Tibial nerve (tissue), 3 donors: ENCODE measurements around the genes OR10J1, FCRL6 and KCNJ10.

DNA sequence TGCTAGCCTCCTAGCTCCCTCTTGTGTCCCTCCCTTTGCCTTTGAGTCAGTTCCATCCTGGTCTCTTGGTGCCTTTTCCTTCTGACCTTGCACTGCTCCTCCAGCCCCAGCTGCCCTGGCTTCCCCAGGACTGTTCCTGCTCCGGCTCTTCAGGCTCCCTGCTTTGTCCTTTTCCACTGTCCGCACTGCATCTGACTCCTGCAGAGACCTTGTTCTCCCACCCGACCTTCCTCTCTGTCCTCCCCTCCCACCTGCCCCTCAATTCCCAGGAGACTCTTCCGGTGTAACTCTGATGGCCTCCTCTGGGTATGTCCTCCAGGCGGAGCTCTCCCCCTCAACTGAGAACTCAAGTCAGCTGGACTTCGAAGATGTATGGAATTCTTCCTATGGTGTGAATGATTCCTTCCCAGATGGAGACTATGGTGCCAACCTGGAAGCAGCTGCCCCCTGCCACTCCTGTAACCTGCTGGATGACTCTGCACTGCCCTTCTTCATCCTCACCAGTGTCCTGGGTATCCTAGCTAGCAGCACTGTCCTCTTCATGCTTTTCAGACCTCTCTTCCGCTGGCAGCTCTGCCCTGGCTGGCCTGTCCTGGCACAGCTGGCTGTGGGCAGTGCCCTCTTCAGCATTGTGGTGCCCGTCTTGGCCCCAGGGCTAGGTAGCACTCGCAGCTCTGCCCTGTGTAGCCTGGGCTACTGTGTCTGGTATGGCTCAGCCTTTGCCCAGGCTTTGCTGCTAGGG lies 638 bp downstream of the ACKR1 start:
- PRO-cap: no peak
- RAMPAGE, long total RNA, 3 experiments: no peak in any of the 3 experiments

DNA sequence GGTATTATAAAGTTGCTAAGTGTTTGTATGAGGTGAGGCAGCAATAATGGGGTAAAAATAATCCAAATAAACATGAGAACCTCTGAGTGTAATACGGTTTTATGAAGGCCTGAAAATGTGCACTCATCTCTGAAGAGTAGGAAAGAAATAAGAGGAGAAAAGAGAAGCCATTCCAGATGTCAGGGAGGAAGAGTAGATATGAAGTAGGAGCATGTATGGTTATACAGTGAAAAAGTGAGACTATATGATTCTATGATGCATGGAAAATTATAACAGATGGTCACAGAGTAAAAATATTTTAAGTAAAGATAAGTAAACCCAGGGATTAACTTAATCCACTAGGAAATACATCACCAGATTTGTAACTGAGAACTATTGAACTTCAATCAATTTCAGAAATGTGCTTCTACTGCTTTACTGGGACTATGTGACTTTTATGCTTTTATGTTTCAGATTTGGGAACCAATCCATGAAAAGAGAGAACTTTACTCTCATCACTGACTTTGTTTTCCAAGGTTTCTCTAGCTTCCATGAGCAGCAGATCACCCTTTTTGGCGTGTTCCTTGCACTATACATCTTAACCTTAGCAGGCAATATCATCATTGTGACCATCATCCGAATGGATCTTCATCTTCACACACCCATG lies at the start of gene OR10J1:
OR10J1 (plus strand) TSS at position 400 of the 646 bp plus-strand sequence.
- PRO-cap: no peak
- RAMPAGE, long total RNA, 3 experiments: no peak in any of the 3 experiments

DNA sequence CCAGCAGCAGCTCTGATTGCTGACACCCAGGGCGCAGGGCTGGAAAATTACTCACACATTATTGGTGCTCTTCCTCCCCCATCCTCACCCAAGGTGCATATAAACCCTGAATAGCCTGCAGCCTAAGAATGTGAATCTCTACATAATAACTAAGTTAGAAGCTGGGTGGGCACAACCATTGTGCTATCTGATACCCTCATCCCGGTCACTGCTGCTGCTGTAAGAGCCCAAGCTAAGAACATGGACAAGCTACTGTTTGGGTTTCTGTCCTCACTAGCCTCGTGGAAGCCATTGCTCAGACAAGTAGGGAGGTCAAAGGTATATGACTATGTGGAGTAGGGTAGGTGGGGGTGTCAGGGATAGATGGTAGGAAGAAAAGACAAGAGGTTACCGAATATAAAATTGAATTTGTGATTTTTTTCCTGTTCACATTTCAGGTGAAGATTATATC lies 21.3 kb upstream of the OR10J5 start:
- PRO-cap: no peak
- RAMPAGE, long total RNA, 3 experiments: no peak in any of the 3 experiments

- PRO-cap: no peak
- RAMPAGE, long total RNA, 3 experiments: no peak in any of the 3 experiments
Observed at GRCh38 chr1:159581218-159581753, 6.3 kb upstream of the APCS start.

DNA sequence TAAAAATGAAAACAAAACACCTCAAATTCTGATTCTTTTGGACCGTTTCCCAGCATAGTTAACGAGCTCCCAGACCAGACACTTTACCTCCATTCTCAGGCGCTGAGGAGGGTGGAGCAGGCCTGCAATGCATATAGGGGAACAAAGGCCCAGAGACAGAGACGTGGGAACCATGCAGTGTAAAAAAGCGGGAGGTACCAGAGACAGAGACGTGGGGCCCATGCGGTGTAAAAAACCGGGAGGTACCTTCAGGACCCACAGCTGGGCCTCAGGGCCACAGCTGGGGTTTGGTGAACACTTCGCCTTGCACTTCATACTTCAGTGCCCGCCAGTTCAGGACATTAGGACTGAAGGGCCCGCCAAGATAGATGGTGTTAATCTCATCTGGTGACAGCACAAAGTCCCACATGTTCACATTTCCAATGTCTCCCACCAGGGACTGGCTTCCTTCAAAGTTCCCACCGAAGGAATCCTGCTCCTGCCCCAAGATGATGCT lies 1.1 kb downstream of the CRP start:
- PRO-cap: no peak
- RAMPAGE, long total RNA, 3 experiments: no peak in any of the 3 experiments

GRCh38 chr1:159751769-159752333 lies 28.9 kb upstream of the DUSP23 start:
- PRO-cap: no peak
- RAMPAGE, long total RNA, 3 experiments: no peak in any of the 3 experiments

GRCh38 chr1:159752334-159752613 lies 28.5 kb upstream of the DUSP23 start:
- PRO-cap: no peak
- RAMPAGE, long total RNA, 3 experiments: no peak in any of the 3 experiments

DNA sequence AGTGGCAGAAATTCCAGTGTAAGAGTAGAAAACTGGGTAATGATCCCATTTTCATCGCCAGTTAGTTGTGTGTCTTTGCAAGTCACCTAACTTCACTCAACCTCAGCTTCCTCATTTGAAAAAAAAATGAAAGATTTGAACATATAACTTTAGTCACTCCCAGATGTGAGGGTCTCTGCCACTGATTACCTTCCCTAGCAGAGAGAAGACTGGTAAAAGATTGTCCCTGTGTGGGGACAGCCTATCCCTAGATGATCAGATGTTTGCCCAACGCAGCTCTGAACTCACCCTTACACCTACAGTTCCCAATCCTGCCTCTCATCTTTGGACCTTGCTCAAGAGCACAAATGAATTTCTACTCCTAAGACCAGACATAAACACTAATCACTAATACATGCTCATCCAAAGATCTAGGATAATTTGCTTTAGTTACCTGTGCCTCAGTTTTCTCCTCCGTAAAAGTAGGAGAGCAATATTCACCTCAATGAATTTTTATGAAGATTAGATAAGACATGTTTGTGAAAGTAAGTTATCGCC lies 25.2 kb upstream of the DUSP23 start:
- PRO-cap: no peak
- RAMPAGE, long total RNA, 3 experiments: no peak in any of the 3 experiments

GRCh38 chr1:159790247-159790586 lies 9.5 kb downstream of the DUSP23 start:
- PRO-cap: no peak
- RAMPAGE, long total RNA, 3 experiments: no peak in any of the 3 experiments

GRCh38 chr1:159802217-159802655 lies at the start of gene FCRL6:
FCRL6 (plus strand) TSS chr1:159802360.
- PRO-cap: no peak
- RAMPAGE, long total RNA, 3 experiments: no peak in any of the 3 experiments

DNA sequence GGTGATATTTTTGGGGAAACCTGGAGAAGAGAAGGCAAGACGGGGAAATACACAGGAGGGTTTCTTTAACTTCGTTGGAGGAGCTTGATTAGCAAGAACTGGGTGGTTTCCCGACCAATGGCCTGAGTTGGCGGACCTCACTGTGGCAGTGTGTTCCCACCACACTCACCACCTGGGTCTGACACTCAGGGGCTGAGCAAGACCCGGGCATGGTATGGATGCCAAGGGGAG lies 3.7 kb downstream of the TAGLN2 start:
- PRO-cap: no peak
- RAMPAGE, long total RNA, 3 experiments: no peak in any of the 3 experiments

GRCh38 chr1:159924212-159924904 lies 949 bp downstream of the TAGLN2 start:
- PRO-cap: bidirectional peak, plus-strand start at chr1:159924800, minus-strand start at chr1:159924610
- RAMPAGE, long total RNA, 3 experiments: start-site peak on the minus strand in 2 of 3 experiments, at chr1:159924552-159924647 at its widest, 19 to 43 reads per replicate

GRCh38 chr1:160069980-160070768 lies at the start of gene KCNJ10:
KCNJ10 (minus strand) TSS chr1:160070160.
- PRO-cap: unidirectional peak, plus-strand start at chr1:160070665
- RAMPAGE, long total RNA, 3 experiments: no peak in any of the 3 experiments

DNA sequence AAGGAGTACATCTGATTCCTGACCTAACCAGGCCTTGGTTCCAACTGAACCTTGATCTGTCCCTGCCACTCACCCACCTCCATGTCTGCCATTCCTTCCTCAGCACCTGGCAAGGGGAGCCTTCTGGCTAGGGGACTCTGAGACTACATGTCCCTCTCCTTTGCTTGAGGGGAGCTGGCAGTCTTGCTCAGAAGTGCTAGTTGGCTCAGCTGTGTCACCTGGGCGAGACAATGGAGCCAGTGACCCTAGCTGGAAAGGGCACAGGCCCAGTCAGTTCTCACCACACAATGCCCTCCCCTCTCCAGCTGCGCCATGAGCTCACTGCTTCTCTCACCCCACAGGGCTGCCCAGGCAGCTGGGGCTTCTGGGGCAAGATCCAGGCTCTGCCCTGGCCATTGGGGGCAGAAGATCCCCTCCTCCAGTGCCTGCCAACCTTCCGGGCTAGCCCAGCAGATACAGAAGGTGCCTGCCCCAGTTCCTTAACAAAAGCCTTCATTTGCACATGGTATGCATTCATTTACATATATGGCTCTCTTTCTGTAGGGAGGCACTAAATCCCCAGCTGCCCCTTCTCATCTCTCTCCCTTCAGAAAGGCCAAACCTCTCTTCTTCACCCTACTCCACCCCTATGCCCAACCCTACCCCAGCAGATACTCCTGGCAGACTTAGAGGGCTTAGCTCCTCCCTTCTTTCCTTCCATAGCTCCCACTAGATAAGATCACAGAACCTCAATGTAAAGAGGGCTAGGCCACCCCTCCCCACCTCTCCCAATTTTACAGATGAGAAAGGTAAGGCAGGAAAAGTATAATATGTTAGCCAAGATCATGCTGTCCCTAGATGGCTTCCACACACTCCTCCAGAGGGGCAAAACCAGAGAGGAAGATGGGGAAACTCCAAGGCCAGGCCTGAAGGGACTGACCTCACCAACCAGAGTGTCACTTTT lies 2.6 kb downstream of the IGSF8 start:
- PRO-cap: no peak
- RAMPAGE, long total RNA, 3 experiments: no peak in any of the 3 experiments

- PRO-cap: no peak
- RAMPAGE, long total RNA, 3 experiments: no peak in any of the 3 experiments
Observed at GRCh38 chr1:160141287-160141954, 10.0 kb upstream of the ATP1A4 start.

GRCh38 chr1:160143686-160143978 lies 7.8 kb upstream of the ATP1A4 start:
- PRO-cap: no peak
- RAMPAGE, long total RNA, 3 experiments: no peak in any of the 3 experiments

GRCh38 chr1:160206404-160206899 lies 1.3 kb downstream of the PEA15 start:
- PRO-cap: no peak
- RAMPAGE, long total RNA, 3 experiments: no peak in any of the 3 experiments

DNA sequence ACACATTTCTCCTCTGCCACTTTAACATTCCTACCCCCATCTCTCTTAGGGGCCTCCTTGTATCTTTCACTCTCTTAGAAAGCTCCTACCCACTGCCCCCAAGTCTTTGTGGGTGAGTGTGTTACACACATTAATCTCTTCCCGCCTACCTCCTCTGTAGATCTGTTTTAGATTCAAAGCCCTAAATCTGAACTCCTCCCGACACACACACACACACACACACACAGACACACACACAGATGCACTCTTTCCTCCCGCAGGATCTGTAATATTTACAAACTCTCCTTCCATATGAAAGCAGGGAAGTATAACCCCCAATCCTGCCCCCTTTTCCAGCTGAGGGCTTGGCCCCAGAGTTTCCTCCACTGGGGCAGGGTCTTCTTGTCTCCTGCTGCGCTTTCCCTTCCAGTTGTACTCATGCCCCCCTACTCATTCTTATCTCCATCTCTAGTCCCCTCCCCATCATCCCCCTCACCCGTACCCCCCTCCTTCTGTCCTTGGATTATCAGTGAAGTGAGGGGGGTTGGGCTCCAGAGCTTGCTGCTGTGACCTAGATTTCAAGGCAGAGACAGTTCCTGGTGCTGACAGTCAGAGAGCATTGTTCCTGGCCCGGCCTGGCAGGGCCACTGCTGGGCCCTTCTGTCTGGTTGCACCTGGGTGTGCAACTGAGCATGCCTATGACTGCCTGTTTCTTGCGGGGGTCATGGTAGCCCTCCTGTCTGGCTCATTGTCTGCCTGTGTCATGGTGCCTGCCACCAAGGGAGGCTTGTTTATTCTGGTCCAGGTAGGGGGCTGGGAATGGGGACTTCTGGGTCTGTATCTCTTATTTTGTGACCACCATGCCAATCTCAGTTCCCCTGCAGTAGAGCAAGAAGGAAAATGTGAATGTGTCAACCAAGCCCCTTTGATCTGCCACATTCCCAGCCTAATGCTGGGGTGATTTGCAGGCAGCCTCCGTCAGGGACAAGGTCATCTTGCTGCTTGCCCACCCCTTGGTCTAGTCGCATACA lies 4.4 kb downstream of the PEA15 start:
- PRO-cap: no peak
- RAMPAGE, long total RNA, 3 experiments: no peak in any of the 3 experiments

- PRO-cap: no peak
- RAMPAGE, long total RNA, 3 experiments: no peak in any of the 3 experiments
Observed at GRCh38 chr1:160214416-160215414, 9.5 kb downstream of the PEA15 start.

GRCh38 chr1:160239946-160240418 lies 22.4 kb downstream of the DCAF8 start:
- PRO-cap: no peak
- RAMPAGE, long total RNA, 3 experiments: start-site peak on the minus strand in 2 of 3 experiments, at chr1:160240260-160240379 at its widest, 92 to 208 reads per replicate